Endothelial cell (in vitro differentiated cells): ENCODE results near the gene OTOL1.

GRCh38 chr3:159881465-159882429 is 343.5 kb upstream of the C3orf80 start:
- PRO-cap: bidirectional peak, plus-strand start at chr3:159882124, minus-strand start at chr3:159881982

DNA sequence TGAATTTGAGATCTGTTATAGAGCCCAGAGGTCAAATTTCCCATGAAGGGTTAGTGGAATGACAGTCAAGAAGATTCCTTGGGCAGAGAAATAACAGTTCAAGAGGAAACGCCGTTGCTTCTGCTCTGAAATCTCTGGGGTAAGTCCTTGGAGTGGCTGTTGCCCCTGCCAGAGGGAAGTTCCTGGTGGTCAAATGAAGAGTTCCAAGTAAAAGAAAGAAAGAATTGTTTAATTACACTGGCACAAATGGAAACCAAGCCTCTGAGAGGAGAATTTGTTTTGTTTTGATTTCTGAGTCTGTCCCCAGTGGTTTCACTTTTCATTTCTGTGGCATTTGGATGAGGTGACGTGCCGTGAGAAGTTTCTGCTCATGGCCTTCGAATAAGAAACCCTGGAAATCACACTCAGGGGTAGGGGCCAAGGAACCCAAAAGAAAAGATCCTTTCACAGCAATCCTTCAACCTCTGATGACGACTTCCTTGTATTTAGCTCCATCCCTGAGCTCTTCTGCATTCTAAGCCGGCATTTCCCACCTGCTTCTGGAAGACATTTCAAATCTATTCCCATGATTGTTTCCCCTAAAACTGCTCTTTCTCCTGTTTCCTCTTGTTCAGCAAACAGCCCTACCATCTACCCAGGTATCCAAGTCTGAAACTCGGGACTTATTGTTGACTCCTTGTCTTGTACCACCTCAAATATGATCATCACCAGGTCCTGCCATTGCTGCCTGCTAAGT is 313.9 kb upstream of the C3orf80 start:
- PRO-cap: no peak

GRCh38 chr3:160759319-160759835 is 3.3 kb downstream of the PPM1L start:
- PRO-cap: no peak

GRCh38 chr3:160796771-160797694 is 41.0 kb downstream of the PPM1L start:
- PRO-cap: unidirectional peak, minus-strand start at chr3:160796890

DNA sequence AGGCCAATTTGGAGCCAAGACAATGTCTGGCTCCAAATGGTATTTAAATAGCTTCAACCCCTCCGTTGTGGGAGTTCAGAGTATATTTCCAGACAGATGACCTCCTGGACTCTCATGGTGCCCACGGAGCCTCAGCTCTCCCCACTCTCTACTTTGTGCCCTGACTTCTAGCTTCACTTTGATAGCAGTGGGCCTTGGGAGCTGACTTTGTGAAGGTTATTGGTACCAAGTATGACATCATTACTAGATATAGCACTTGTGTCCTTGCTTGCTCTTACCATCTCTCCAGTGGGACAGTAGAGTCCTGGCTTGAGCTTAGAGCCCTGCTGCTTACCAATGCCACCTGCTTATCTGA is 53.4 kb downstream of the PPM1L start:
- PRO-cap: no peak

GRCh38 chr3:160837515-160838026 is 81.5 kb downstream of the PPM1L start:
- PRO-cap: no peak

- PRO-cap: no peak
These were observed 35.5 kb downstream of the B3GALNT1 start for GRCh38 chr3:161069300-161070390.

DNA sequence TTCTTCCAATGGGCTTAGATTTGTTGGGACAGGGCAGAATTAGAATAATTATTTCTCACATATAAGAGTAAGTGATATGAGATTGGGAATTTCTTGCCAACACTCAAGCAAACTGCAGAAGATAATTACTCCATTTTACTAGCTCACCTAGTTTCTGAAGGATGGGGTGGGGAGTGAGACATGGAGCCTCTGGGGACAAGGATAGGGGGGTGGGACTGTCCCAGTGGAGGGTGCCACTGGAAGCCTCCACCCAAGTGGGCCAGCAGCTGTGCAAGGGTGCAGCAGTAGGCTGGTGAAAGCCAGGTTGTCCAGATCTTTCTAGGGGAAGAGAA is 28.0 kb downstream of the B3GALNT1 start:
- PRO-cap: no peak

DNA sequence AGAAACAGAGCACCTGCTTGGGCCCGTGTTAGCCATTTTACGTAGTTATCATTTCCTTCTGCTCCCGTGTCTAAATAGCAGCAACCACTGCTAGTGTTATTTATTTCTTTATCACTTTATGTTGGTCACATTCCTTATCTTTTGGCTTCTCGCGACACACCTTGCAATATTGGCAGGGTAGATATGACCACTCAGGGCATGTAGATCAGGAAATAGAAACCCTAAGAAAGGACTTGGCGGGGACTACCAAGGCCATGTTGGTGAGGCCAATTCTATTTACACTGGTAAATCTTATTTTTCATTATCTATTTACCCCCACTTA is 1.8 kb upstream of the SPTSSB start:
- PRO-cap: no peak

DNA sequence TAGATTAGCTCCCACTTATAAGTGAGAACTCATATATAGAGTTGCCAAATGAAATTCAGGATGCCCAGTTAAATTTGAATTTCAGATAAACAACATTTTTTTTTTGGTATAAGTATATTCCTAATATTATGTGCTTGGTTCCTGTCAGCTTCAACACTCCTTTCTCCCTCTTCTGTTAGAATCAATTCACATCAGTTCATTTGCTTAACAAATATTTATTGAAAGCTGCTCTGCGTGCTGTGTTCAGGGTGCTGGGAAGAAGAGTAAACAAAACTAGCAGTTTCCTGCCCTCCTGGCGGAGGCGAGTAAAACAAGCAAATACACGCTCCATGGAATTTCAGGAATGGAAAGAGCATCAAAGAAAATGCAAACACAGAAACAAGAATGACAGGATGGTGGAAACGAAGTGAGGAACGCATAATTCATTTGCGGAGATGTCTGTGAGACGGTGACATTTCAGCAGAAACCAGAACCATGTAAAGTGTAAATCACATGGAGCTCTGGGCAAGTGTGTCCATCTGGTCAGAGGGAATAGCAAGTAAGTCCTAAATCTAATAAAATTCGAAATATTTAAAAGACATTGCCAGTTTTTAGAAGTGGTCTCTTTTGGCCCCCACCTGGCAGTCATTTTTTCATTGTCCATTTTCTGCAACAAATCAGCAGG is 49.4 kb upstream of the SPTSSB start:
- PRO-cap: bidirectional peak, plus-strand start at position 384 of the sequence, minus-strand start at position 265 of the sequence

DNA sequence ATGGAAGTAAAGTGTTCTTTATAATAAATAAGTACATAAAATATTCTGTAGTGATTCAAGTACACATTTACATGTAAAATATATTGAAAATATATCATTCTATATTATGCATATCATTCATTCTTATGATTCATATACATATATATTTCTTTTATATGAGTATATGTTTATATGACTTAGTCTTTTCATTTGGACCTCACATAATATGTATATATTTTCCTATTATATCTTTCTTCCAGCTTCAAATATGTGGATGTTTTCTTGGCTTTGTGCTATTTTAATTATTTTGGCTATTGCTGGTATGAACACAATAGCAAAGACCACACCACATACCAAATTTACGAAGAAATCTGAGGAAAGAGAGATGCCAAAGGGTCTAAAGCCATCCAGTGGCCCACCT is at the start of gene OTOL1:
OTOL1 (plus strand) TSS at position 248 of the 400 bp plus-strand sequence.
- PRO-cap: no peak

DNA sequence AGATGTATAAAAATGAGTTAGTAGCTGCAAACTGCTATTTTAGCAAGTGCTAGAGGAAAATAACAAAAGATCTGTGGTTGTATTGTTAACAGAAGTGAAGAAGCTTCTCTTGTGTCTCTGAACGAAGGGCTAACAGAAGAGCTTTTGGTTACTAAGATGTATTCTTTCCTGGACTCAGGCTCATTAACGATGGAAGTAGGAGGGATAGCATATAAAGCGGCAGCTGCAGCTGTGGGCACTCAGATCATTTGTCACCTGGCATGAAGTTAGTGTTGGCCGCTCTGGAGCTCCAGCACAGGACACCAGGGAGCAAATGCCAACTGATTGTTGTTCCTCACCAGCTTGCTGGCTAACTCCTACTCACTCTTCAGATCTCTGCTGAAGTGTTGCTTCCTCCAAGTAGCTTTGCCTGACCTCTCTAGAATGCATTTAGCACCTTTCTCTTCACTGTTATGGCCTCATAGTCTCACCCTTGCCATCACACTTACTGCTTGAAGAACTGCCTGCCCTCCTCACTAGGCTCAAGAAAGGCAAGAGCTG is 15.6 kb upstream of the SLITRK3 start:
- PRO-cap: no peak

- PRO-cap: no peak
These were observed 81.3 kb upstream of the BCHE start for GRCh38 chr3:165918562-165918914.

GRCh38 chr3:167876461-167876711 is 140.9 kb downstream of the SERPINI1 start:
- PRO-cap: no peak

DNA sequence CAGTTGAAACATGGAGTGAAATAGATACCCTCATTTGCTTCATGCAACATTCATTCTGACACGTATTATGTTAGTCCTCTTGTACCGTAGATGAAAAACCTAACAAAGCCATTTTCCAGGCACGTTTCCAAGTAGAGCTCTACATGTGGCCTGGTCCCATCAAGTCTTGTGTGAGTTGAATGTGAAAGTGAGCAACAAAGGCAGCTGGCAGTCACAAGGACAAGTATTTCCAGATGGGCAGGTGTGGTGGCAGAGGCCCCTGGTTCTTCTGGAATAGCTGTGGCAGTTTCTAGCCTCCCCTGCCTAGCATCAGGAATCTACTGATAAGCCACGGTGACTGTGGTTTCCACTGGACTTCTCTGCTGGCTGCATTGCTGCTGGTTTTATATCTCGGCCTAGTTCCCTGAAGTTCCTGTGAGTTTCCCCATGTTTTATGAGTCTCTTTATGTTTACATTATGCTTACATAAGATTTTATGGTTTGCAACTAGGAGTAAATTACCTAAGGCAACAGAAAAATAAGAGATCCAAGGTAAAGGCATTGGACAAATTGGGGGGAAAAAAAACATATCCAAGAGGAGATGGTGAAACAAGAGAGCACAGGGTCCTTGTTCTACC is 117.6 kb downstream of the GOLIM4 start:
- PRO-cap: no peak

DNA sequence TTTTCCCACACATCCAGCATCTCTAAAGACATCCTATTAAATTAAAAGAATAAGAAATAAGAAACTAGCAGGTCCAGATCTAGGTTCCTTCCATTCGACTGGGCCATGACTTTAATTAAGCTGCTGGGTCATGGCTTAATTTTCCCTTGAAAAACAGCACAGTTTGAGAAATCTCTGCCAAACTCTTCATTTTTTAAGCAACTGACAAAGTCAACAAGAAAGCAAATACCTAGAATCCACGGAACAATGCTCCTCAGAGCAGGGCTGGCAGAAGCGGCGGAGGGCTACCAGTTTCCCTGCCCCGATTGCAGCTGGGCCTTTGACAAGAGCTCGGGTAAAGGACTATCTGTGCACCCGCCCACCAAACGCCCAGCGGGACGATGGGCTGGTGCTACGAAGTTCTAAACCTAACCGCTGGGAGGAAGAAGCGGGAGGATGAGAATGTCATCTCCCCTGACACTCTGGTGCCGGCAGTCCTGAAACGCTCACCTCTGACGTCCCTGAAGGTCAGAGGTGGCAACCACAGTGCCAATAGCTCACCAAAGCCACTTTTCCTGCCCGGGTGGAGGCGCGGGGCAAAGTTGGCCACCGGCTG is 1.1 kb downstream of the GOLIM4 start:
- PRO-cap: unidirectional peak, plus-strand start at position 447 of the sequence; unidirectional peak, plus-strand start at position 548 of the sequence

- PRO-cap: unidirectional peak, plus-strand start at chr3:168249665; bidirectional peak, plus-strand start at chr3:168249998, minus-strand start at chr3:168249956
These were observed 154.0 kb upstream of the GOLIM4 start for GRCh38 chr3:168249419-168250476.

DNA sequence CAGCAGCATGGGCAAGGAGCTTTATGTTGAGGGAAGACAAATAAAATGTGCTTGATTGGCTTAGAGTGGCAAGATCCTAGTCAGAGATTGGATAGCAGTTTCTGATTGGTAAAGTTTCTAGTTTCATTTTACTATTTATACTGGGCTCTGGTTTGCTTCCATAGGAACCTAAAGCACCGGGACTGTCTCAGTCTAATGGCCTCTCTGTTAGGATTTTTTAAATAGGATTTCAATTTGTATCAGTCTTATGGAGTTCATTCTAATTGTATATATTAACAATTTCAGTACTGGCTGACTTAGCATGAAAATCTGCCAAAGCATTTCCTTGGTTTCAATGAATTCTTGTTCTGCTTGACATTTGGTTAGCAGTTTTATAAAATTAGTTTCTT is 475.1 kb upstream of the GOLIM4 start:
- PRO-cap: no peak

- PRO-cap: no peak
These were observed 363.7 kb downstream of the MECOM start for GRCh38 chr3:169299725-169300242.

DNA sequence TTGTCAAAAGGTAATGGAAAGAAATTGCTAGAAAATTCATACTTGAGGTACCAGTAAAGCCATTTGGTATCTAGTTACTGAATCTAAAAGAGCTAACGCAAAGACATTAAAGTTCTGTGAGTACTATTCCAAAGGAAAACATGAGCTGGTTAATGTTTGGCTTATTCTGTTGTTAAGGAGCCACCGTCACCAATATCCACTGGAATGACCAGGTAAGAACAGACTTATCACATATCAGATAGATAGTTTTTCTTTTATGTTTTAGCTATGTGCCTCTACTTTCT is 274.3 kb downstream of the MECOM start:
- PRO-cap: no peak